Endothelial cell of umbilical vein (primary cell): Measurements from ENCODE around the genes CFAP126, ATF6 and OLFML2B.

DNA sequence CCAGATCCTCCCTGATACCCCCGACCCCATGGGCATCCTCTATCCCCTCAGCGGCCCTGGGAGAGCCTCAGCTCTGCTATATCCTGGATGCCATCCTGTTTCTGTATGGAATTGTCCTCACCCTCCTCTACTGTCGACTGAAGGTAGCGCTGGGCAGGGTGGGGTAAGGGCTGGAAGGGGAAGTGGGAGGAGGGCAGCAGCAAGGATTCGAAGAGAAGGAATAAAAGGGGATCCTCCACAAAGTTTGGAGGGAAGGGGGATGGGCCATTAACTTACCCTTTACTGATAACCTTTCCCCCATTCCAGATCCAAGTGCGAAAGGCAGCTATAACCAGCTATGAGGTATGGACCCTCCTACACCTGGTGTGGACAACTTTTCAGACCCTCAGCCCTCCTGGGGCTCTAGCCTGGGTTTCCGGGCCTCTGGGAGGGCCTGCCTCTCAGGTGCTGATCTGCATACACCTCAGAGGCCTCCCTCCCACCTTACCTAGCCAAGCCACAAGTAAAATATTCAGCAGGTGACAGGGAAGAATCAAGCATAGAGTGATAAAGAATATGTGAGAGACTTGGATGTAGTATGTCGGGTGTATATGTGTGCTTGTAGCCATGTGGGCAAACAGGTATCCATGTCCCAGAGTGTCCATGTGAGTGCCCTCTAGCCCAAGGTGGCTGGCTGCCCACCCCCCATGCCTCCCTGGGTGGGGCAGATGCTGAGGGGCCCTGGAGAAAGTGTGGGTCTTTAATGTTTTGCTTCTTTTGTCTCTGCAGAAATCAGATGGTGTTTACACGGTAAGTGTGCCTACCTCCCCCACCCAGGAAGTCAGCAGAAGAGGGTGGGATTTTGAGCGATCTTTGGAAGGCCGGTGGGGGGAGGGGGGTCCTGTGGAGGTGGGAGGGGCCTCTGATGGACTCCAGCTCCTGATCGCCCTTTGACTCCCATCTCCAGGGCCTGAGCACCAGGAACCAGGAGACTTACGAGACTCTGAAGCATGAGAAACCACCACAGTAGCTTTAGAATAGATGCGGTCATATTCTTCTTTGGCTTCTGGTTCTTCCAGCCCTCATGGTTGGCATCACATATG lies 3.2 kb downstream of the FCER1G start:
- PRO-cap: no peak
CAGE:
- cytosol, long polyA minus RNA: no peak
- cytosol, long polyA plus RNA: no peak
- long polyA plus RNA: no peak
- nucleus, long polyA minus RNA: no peak
- nucleus, long polyA plus RNA: no peak

- PRO-cap: no peak
CAGE:
- cytosol, long polyA minus RNA: no peak
- cytosol, long polyA plus RNA: no peak
- long polyA plus RNA: no peak
- nucleus, long polyA minus RNA: no peak
- nucleus, long polyA plus RNA: no peak
Observed at GRCh38 chr1:161310054-161310657, 388 bp upstream of the MPZ start.

DNA sequence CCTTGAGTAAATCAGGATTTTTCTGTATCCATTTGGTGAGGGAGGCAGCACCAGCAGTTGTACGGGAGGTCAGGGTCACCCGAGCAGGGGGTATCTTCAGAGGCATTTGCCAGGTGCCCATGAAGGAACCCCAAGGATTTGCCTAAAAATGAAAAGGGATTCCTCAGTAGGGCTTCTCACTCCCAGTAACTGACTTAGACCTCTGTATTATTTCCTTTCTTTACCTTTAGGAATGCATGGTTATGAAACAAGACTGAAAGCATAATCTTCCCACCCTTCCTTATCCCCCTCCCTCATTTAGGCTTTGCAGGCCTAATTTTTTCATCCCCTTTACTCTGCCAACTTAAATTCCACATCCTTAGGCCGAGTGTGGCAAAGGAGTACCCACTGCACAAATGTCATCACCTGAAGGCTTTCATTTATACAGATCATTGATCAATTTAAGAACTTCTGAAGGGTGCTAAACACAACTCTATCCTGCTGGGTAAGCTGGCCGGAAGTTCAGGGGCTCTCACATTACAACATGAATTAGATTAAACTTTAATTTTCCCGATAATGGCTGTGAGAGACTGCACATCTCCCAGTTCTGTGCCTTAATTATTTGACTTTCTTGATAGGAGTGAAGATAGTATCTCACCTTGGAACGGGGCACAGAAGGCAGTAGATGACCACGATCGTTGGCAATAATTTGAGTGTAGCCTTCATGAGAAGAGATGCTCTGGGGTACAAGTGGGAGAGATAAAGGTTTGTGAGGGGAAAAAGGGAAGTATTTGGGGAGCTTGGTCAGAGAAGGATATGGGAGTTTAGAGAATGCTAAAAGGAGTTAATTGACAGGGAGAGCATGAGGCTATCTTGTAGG lies 1.9 kb downstream of the CFAP126 start:
- PRO-cap: no peak
CAGE:
- cytosol, long polyA minus RNA: no peak
- cytosol, long polyA plus RNA: no peak
- long polyA plus RNA: no peak
- nucleus, long polyA minus RNA: no peak
- nucleus, long polyA plus RNA: no peak

- PRO-cap: no peak
CAGE:
- cytosol, long polyA minus RNA: no peak
- cytosol, long polyA plus RNA: no peak
- long polyA plus RNA: no peak
- nucleus, long polyA minus RNA: no peak
- nucleus, long polyA plus RNA: no peak
Observed at GRCh38 chr1:161367330-161368168, at the start of gene CFAP126. CFAP126 (minus strand) TSS chr1:161367876.

GRCh38 chr1:161399189-161400252 lies 31.8 kb upstream of the CFAP126 start:
- PRO-cap: bidirectional peak, plus-strand start at chr1:161399233, minus-strand start at chr1:161399355; bidirectional peak, plus-strand start at chr1:161399757, minus-strand start at chr1:161399605; bidirectional peak, plus-strand start at chr1:161399870, minus-strand start at chr1:161399780
CAGE:
- cytosol, long polyA minus RNA: no peak
- cytosol, long polyA plus RNA: no peak
- long polyA plus RNA: start-site peak on the plus strand at chr1:161399757-161399876, 12 and 10 reads in 2 replicates
- nucleus, long polyA minus RNA: start-site peak on the plus strand at chr1:161399398-161399408, 18 reads
- nucleus, long polyA plus RNA: no peak

DNA sequence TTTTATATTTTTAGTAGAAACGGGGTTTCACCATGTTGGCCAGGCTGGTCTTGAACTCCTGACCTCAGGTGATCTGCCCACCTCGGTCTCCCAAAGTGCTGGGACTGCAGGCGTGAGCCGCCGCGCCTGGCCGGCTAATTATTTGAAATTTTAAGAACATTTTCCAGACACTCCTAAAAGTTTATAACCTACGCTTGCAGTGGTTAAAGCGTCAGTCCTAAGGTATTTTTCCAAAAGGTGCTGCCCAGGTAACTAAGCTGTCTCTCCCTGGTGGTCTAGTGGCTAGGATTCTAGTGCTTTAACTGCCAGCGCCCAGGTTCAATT lies 52.9 kb upstream of the CFAP126 start:
- PRO-cap: no peak
CAGE:
- cytosol, long polyA minus RNA: no peak
- cytosol, long polyA plus RNA: no peak
- long polyA plus RNA: no peak
- nucleus, long polyA minus RNA: no peak
- nucleus, long polyA plus RNA: no peak

GRCh38 chr1:161509855-161510602 lies 4.8 kb downstream of the FCGR2A start:
- PRO-cap: no peak
CAGE:
- cytosol, long polyA minus RNA: no peak
- cytosol, long polyA plus RNA: no peak
- long polyA plus RNA: no peak
- nucleus, long polyA minus RNA: no peak
- nucleus, long polyA plus RNA: no peak

DNA sequence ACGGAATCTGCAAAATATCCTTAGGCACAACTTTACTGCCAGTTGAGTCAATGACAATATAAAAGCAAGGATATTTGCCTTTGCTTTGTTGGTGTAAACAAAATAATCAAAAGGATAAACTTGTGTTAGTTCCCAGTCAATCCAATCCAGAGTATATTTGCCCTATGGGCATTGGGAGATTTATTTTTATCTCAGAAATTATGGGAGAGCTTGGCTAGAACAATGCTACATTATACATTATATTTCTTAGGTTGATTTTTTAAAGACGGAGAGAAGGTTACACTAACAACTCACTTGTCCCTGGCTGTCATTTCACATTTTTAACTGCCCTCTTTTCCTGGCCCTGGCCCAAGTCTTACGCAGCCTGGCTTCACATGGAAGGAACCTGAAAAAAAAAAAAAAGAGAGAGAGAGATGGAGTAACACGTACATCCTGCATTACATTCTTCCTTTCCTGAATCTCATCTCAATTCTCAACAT lies 4.1 kb downstream of the HSPA6 start:
- PRO-cap: no peak
CAGE:
- cytosol, long polyA minus RNA: no peak
- cytosol, long polyA plus RNA: no peak
- long polyA plus RNA: no peak
- nucleus, long polyA minus RNA: no peak
- nucleus, long polyA plus RNA: no peak

GRCh38 chr1:161550384-161550842 lies 795 bp upstream of the FCGR3A start:
- PRO-cap: no peak
CAGE:
- cytosol, long polyA minus RNA: no peak
- cytosol, long polyA plus RNA: no peak
- long polyA plus RNA: no peak
- nucleus, long polyA minus RNA: no peak
- nucleus, long polyA plus RNA: no peak

DNA sequence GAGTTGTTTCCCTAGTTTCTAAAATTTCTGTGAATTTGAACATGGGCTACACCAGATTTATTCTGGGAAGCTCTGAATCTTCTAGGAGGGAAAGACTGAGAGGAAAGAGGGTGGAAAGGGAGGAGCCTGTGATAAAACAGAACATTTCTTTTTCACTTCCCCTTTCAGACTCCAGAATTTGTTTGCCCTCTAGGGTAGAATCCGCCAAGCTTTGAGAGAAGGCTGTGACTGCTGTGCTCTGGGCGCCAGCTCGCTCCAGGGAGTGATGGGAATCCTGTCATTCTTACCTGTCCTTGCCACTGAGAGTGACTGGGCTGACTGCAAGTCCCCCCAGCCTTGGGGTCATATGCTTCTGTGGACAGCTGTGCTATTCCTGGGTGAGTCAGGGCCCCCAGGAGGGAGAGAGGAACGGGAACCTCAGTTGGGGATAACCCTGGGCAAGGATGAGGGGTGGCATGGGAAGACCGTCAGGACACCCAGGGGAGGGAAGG lies 31.6 kb upstream of the FCGR3A start:
- PRO-cap: no peak
CAGE:
- cytosol, long polyA minus RNA: no peak
- cytosol, long polyA plus RNA: no peak
- long polyA plus RNA: no peak
- nucleus, long polyA minus RNA: no peak
- nucleus, long polyA plus RNA: no peak

DNA sequence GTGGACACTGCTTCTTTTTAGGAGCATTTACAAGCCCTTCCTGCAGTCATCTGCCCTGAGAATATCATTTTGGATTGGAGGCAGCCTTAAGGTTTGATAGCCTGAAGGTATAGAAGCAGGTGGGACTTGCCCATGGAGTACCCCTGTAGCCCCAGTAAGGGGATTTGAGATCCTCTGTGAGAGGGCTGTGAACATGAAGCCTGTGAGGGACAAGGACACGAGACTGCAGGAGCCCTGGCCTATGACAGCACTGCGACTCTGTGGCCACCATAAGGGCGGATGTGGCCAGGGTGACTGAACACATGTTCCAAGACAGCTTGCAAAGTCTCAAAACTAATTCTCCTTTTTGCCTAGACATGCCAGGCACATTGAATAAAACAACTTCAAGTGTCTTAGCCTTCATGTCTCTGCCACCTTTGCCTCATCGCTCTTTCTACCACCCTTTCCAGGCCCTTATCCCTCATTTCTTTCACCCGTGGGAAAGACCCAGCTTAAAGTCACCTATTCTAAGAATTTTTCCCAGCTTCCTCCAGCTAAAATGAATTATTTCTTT lies 10.6 kb upstream of the DUSP12 start:
- PRO-cap: no peak
CAGE:
- cytosol, long polyA minus RNA: no peak
- cytosol, long polyA plus RNA: no peak
- long polyA plus RNA: no peak
- nucleus, long polyA minus RNA: no peak
- nucleus, long polyA plus RNA: no peak

DNA sequence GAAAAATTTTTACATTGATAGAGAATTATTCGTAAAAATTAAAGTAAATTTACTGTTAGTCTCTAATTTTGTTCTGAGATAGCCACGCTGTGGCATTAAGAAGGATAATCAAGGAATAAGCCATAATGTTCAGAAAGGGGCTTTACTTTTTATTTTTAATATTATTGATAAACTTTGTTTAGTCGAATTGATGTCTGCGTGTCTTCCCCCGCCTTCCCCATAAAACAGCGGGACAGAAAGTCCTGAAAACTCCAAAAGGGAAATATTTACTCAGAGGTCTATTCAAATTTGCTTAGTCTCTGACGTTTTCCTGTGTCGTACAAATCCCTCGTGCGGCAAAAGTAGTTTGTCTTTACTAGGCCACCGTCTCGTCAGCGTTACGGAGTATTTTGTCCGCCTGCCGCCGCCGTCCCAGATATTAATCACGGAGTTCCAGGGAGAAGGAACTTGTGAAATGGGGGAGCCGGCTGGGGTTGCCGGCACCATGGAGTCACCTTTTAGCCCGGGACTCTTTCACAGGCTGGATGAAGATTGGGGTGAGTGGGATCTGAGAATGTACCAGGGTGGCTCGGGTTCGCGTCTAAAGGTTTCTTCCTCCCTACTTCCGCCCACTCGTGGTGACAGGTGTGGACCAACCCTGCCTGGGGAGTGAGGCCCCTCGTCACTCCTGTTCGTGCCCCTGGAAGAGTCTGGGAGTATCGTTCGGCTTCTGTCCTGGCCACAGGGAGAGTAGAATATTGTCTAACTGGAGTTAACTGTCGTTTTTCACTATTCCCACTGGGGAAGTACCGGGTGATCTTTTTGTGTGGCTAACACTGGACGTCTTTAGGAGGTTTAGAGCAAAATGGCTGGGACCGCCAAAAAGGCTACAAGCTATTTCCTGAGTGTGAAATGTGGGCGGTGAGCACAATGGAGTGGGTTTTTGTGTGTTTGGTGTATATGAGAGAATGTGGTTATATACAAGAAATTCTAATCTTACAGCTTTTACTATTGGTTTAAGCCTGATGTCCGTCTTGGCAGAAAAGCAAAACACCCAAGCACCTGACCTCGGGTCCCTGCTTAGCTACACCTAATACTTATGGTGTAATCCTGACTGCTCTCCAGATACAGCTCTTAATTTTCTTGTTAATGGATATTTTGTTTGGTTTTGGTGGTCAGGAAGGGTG lies at the start of gene ATF6:
ATF6 (plus strand) TSS at position 414 of the 1,166 bp plus-strand sequence.
- PRO-cap: bidirectional peak, plus-strand start at position 450 of the sequence, minus-strand start at position 221 of the sequence; bidirectional peak, plus-strand start at position 837 of the sequence, minus-strand start at position 836 of the sequence
CAGE:
- cytosol, long polyA minus RNA: start-site peak on the plus strand centred at position 443 of the sequence, 19 bp wide, 316 reads
- cytosol, long polyA plus RNA: start-site peak on the plus strand centred at position 442 of the sequence, 62 bp wide, 399 and 966 reads in 2 replicates
- long polyA plus RNA: start-site peak on the plus strand centred at position 419 of the sequence, 78 bp wide, 344 and 829 reads in 2 replicates
- nucleus, long polyA minus RNA: start-site peak on the plus strand centred at position 868 of the sequence, 915 bp wide, 1,364 reads
- nucleus, long polyA plus RNA: start-site peak on the plus strand centred at position 433 of the sequence, 40 bp wide, 534 and 337 reads in 2 replicates

GRCh38 chr1:161997710-161998418 lies 25.8 kb downstream of the OLFML2B start:
- PRO-cap: no peak
CAGE:
- cytosol, long polyA minus RNA: no peak
- cytosol, long polyA plus RNA: no peak
- long polyA plus RNA: no peak
- nucleus, long polyA minus RNA: no peak
- nucleus, long polyA plus RNA: no peak

DNA sequence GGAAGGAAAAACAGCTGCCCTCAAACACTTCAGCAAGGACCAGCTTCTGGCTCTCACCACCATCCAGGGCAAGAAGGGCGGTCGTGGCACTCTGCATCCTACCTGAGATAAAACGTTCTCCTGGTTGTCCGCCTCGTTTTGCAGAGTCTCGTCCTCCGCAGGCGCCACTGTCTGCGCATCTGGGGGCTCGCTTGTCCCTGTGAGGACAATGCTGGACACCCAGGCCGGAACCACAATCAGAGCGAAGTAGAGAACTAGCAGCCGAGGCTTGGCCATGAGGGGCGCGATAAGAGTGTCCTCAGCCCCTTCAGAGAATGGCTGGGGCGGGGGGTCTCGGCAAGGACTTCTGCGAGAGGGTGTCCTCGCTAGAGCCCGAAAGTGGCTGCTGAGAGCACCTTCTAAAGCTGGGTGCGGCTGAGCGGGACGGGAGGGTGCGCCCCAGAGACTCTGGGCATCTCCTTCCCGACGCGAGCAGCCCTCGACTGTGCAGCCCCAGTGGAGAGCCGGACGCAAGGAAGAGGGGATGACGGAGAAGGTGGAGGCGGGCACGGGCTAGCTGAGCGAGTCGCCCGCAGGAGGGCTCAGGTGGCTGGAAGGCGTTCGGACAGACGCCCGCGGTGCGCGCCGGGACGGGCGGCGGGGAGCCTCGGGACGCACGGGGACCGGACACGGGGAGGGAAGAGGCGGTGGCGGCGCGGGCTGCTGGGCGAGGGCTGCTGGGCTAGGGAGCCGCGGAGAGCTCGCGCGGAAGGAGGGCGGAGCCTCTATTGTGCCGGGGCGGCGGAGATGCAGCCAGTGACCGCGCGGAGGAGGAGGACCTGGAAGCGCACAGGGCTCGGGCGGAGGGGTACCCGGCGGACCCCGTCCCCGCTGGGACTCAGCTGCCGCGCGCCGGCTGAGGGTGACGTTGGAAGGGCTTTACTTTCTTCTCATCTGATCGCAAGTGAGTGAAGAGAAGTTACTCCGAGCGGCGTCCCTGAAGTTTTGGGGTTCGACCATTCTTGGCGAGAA lies at the start of gene OLFML2B:
OLFML2B (minus strand) TSS at position 715 of the 1,011 bp plus-strand sequence.
- PRO-cap: bidirectional peak, plus-strand start at position 795 of the sequence, minus-strand start at position 486 of the sequence
CAGE:
- cytosol, long polyA minus RNA: no peak
- cytosol, long polyA plus RNA: no peak
- long polyA plus RNA: no peak
- nucleus, long polyA minus RNA: no peak
- nucleus, long polyA plus RNA: no peak

GRCh38 chr1:162229882-162230577 lies 146.6 kb downstream of the SPATA46 start:
- PRO-cap: no peak
CAGE:
- cytosol, long polyA minus RNA: no peak
- cytosol, long polyA plus RNA: no peak
- long polyA plus RNA: no peak
- nucleus, long polyA minus RNA: no peak
- nucleus, long polyA plus RNA: no peak

DNA sequence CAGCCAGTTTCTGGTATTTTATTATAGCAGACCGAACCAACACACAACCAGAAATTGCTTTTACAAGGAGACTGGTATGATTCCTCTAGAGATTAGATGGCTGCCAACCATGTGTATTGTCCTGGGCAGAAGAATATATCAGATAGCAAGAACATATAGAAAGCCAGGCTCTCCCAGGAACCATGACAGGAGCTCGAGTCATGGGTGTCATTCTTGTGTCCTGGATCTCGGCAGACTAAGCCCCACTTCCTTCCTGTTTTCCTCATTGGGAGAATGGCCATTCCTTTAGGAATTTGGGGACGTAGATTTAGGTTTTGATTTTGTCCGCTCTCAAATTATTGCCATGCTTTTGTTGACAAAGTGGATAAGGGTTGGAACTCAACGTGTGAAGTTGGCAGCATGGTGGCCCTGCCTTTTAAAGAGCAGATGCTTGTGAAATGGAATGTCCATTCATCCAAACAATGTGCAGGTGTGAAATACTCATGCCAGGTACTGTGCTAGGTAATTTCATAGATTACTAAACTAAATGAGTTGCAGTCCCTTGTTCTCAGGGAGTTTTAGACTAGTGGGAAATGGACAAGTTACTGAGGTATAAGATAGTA lies 75.1 kb downstream of the SPATA46 start:
- PRO-cap: no peak
CAGE:
- cytosol, long polyA minus RNA: no peak
- cytosol, long polyA plus RNA: no peak
- long polyA plus RNA: no peak
- nucleus, long polyA minus RNA: no peak
- nucleus, long polyA plus RNA: no peak

GRCh38 chr1:162360383-162360785 lies 16.3 kb downstream of the SPATA46 start:
- PRO-cap: no peak
CAGE:
- cytosol, long polyA minus RNA: no peak
- cytosol, long polyA plus RNA: no peak
- long polyA plus RNA: no peak
- nucleus, long polyA minus RNA: no peak
- nucleus, long polyA plus RNA: no peak

DNA sequence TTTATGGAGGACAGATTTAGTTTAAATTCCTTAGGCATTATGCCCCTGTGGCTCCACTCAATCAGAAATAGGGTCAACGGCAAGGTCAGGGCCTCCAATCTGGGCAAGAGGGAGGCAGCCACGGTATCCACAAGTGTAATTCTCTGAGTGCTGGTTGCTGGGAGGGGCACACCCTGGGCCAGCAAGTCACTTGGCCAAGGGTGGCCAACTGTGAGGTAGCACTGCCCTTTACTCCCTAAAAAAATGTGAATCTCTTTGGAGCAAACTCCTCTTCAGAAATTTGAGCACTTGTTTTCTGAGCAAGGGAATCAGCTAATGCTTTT lies 12.8 kb downstream of the SPATA46 start:
- PRO-cap: no peak
CAGE:
- cytosol, long polyA minus RNA: no peak
- cytosol, long polyA plus RNA: no peak
- long polyA plus RNA: no peak
- nucleus, long polyA minus RNA: no peak
- nucleus, long polyA plus RNA: no peak

GRCh38 chr1:162368267-162368934 lies 8.3 kb downstream of the SPATA46 start:
- PRO-cap: no peak
CAGE:
- cytosol, long polyA minus RNA: no peak
- cytosol, long polyA plus RNA: no peak
- long polyA plus RNA: no peak
- nucleus, long polyA minus RNA: no peak
- nucleus, long polyA plus RNA: no peak

DNA sequence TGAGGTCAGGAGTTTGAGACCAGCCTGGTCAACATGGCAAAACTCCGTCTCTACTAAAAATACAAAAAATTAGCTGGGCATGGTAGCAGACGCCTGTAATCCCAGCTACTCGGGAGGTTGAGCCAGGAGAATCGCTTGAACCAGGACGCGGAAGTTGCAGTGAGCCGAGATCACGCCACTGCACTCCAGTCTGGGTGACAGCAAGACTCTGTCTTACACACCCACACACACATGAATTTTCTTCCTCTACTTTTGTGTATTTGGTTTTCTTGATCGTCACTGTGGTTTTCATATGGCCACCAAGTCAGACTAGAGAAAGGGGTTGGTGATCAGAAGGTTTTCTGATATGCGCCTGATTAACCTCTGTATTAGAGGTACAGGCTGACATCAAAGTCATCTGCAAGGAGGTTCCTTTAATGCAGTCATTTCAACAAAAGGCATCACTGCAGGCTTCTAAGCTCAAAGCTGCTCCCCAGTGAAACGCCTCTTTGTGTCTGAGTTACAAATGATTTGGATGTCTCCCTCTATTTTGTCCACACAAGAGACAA lies 11.1 kb downstream of the SH2D1B start:
- PRO-cap: no peak
CAGE:
- cytosol, long polyA minus RNA: no peak
- cytosol, long polyA plus RNA: no peak
- long polyA plus RNA: no peak
- nucleus, long polyA minus RNA: no peak
- nucleus, long polyA plus RNA: no peak